ENCODE measurements around a stretch of chr16.

GRCh38 chr16:85687125-85687889 lies 1.4 kb downstream of the GINS2 start:
- PRO-cap: no peak
- RAMPAGE, long total RNA, 4 experiments: no peak in any of the 4 experiments

GRCh38 chr16:85752707-85753657 lies 2.1 kb upstream of the C16orf74 start:
- PRO-cap: no peak
- RAMPAGE, long total RNA, 4 experiments: no peak in any of the 4 experiments

GRCh38 chr16:85803350-85803964 lies 4.0 kb downstream of the COX4I1 start:
- PRO-cap: no peak
- RAMPAGE, long total RNA, 4 experiments: no peak in any of the 4 experiments

GRCh38 chr16:85859249-85859644 lies 39.7 kb upstream of the IRF8 start:
- PRO-cap: no peak
- RAMPAGE, long total RNA, 4 experiments: no peak in any of the 4 experiments

GRCh38 chr16:85929153-85929964 lies 30.4 kb downstream of the IRF8 start:
- PRO-cap: no peak
- RAMPAGE, long total RNA, 4 experiments: no peak in any of the 4 experiments

DNA sequence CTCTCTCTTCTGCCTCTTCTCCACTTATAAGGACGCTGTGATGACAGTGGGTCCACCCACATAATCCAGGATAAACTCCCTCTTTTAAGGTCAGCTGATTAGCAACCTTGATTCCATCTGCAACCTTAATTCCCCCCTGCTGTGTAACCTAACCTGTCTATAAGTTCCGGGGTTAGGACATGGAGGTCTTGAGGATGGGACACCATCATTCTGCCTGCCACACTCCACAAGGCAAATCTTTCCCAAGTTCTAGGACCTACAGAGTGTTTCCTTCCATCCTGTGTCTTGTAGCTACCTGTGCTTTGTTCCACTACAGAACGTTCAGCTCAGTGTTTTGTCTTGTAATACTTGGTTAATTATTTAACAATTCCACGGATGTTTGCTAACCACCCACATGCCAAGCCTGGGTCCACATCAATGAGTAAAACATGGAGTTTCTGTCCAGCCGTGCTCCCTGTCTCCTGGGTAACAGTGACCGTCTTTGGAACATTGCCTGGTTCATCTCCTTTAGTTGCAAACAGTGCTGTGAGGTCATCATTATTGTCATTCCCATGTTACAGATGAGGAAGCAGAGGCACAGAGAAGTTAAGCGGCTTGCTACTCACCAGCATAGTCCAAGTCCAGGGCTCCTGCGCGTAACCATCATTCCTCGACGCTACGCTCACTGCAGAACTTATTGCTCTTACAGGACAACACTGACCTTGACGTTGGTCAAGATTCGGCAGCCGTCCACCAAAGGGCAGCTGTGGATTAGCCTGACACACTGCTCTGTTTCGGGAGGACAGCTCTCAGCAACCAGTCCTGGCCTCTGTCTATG lies 41.2 kb downstream of the IRF8 start:
- PRO-cap: no peak
- RAMPAGE, long total RNA, 4 experiments: no peak in any of the 4 experiments

- PRO-cap: no peak
- RAMPAGE, long total RNA, 4 experiments: no peak in any of the 4 experiments
Measured at GRCh38 chr16:85965034-85965615, 66.2 kb downstream of the IRF8 start.

DNA sequence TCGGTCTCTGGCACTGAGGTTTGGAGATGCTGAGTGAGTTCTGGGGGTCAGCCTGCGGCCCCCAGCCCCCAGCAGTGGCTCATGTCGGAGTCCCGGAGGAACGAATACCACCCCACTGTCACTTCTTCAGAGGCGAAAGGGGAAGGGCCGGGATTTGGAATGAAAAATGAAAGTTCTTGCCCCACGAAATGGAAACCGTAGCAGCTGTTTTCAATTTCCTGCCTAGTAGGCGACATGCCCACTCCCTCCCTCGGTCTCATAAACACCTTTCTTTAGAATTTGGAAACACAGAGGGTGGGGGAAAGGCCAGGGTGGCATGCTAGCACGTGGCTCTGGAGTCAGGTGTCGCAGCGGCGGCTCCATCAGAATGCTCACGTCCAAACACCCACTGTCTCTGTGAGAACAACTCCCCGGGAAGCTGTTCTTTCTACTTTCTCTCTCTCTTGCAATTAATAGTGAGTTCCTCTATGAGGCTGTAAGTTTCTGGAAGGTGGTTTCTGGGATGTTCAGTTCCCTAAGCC lies 96.8 kb downstream of the IRF8 start:
- PRO-cap: no peak
- RAMPAGE, long total RNA, 4 experiments: no peak in any of the 4 experiments

DNA sequence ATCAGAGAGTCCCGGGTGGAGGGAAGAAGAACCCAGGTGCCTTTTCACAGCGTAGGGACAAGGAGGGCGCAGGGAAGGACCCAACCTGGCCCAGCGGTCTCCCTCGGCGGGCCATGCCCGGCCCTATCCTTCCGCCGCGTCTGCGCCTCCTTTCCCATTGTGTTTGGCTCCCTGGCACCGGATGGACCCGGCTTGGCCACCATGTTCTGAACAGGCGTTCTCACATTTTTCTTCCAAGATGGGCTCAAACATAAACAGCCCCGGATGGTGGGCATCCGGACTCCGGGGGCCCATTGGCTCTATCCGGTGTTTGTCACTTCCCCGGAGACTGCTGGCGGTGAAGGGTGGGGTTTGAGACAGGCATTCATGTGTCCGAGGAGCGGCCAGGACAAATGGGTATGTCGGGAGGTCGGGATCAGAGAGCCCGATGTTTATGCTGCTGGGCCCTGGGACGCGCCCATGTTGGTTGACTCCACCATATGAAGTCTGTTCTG lies 188.1 kb downstream of the IRF8 start:
- PRO-cap: no peak
- RAMPAGE, long total RNA, 4 experiments: no peak in any of the 4 experiments

DNA sequence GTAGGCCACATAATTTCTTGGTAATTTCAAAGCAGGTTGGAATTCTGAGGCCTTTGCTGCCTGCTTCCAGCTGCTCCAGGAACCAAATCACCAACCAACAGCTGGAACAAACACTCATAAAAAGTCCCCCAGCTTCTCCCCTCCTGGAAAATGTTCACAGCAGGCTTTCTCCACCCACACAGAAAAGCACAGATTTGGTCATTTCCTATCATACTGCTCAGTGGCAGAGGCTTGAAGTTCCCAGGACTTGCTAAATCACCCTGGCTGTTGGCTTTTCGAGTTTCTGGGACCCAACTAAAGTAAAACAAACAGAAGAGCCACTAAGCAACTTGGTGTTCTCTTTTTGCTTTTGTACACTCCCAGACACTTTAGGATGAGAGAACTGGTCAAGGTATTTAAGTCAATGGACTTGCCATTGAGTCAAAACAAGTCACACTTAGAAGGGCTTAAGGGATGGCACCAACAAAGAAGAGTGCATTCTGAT lies 259.0 kb downstream of the IRF8 start:
- PRO-cap: no peak
- RAMPAGE, long total RNA, 4 experiments: no peak in any of the 4 experiments

GRCh38 chr16:86243999-86244727 lies 266.2 kb upstream of the FOXF1 start:
- PRO-cap: no peak
- RAMPAGE, long total RNA, 4 experiments: no peak in any of the 4 experiments

DNA sequence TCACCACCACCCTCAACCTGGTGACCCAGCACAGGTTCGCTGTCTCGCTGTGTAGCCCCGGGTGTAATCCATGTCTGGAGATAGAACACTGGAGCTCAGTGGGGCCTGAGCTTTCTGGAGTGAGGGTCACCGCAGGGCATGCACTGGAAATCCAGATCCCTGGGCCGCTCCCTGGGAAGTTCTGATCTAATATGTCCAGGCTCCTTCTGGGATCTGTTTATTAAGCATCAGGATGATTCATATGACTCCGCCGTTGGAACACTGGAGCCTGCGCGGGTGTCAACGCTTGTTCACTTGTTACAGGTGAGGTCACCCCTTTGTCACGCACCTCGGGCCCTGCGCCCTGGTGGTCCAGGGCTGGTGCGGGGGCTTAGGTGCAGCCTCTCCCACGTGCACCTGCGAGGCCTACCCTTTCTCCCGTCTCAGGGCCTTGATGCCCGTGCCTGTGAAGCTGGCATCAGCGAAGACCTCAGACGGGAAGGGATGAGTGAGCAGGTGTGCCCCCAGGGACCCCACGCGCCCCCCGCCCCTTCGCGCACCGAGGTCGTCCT lies 224.2 kb upstream of the FOXF1 start:
- PRO-cap: no peak
- RAMPAGE, long total RNA, 4 experiments: no peak in any of the 4 experiments

- PRO-cap: no peak
- RAMPAGE, long total RNA, 4 experiments: no peak in any of the 4 experiments
Measured at GRCh38 chr16:86349364-86349829, 160.9 kb upstream of the FOXF1 start.

DNA sequence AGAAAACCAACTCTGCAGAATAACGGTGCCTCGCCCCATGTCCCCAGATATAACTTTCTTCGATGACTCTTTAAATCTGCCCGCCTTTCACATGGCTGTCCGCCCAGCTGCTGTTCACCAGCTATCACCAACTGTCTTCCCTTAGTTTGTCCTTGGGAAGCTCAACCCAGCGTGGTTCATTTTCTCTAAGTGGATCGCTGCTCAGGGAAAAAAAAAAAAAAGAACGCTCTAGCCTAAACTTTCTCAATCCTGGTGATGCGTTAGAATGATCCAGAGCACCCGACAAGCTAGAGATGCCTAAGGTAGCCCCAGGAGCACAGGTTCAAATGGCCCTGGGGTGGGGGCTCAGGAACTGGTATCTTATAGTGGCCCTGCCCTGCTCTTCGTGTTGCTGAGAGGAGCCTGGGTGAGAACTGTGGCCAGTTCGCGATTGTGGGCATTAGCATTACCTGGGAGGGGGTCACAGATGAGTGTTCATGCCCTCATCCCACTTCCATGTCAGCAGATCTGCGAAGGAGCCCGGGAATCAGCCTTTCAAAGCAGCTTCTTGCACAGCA lies 43.1 kb upstream of the FOXF1 start:
- PRO-cap: no peak
- RAMPAGE, long total RNA, 4 experiments: no peak in any of the 4 experiments

GRCh38 chr16:86495627-86496285 lies 14.6 kb upstream of the FOXF1 start:
- PRO-cap: no peak
- RAMPAGE, long total RNA, 4 experiments: no peak in any of the 4 experiments

GRCh38 chr16:86498257-86499452 lies 11.7 kb upstream of the FOXF1 start:
- PRO-cap: no peak
- RAMPAGE, long total RNA, 4 experiments: start-site peak on the plus strand in 1 of 4 experiments, at chr16:86498702-86499265 at its widest, 6 to 26 reads per replicate; start-site peak on the minus strand in 4 of 4 experiments, at chr16:86498474-86499165 at its widest, 16 to 184 reads per replicate

DNA sequence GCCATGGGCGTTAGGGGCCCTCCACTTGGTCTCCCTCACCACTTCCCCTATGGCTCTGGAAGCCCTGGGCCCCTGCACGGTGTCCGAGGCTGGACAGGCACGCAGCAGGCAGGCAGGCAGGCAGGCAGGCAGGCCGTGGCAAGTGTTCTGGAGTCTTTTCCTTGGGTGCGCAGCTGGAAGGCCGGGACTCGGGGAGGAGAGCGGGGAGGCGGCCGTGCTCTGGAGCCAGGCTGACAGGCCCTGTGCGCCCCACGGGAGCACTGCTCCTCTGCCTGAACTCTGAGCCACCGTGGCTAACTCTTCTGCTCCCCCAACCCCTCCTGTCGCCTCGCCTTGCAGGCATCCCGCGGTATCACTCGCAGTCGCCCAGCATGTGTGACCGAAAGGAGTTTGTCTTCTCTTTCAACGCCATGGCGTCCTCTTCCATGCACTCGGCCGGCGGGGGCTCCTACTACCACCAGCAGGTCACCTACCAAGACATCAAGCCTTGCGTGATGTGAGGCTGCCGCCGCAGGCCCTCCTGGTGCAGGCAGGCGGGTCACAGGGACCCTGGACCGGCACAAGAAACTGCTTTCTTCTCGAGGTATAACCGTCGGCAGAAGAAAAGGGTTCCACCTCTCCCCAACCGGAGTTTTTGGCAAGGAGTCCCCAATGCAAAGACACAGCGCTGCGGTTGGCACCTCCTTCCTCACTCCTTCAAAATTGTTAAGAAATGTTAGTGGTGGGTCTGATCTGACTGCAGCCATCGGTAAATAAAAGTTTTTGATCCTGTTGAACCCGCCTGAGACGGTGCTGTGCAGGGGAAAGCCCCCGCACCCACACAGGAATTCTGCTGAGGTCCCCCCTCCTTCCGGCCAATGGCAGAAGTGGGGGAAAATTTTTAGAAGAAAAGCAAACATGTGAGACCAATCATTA lies 2.5 kb downstream of the FOXF1 start:
- PRO-cap: no peak
- RAMPAGE, long total RNA, 4 experiments: no peak in any of the 4 experiments

- PRO-cap: no peak
- RAMPAGE, long total RNA, 4 experiments: no peak in any of the 4 experiments
Measured at GRCh38 chr16:86639545-86639927, 61.2 kb downstream of the FOXL1 start.

- PRO-cap: unidirectional peak, plus-strand start at chr16:86751347
- RAMPAGE, long total RNA, 4 experiments: no peak in any of the 4 experiments
Measured at GRCh38 chr16:86751248-86751578, 172.9 kb downstream of the FOXL1 start.

GRCh38 chr16:86984790-86985198 lies 332.4 kb downstream of the C16orf95 start:
- PRO-cap: no peak
- RAMPAGE, long total RNA, 4 experiments: no peak in any of the 4 experiments